Jurkat, Clone E6-1 (cell line): ENCODE measurements around the genes NR1H3 and SPI1.

GRCh38 chr11:46272527-46273612 lies 4.6 kb upstream of the CREB3L1 start:
- RRBS = no CpG with 5 or more reads among the region's 15 CpGs

DNA sequence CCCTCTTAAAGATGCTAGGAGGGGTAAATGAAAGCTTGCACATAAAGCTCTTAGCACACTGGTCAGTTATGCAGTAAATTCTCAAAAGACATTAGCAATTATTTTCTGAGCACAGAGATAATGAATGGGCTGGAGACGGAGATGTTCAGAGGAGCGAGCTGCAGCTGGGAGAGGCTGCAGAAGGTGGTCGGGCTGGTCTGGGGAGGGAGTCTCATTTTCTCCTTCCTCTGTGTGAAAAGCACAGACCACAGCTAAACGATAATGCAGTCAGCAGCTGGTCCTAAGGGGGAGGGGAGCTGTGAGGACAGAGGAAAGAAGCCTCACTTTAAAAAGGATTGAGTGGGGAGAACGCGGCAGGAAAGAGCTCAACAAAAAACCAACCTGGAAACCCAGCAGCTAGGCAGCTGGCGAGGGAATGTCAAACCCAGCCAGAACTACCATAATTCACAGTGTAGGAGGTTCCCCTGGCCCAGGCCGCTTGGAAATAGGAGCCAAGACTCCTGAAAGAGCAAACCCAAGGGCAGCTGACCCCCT lies 16.8 kb upstream of the DGKZ start:
- RRBS = no CpG with 5 or more reads among the region's 8 CpGs

- RRBS = 2% methylated on average over 4 of the region's 14 CpGs
Measured at GRCh38 chr11:46348067-46348658, 900 bp downstream of the DGKZ start.

GRCh38 chr11:46379141-46380341 lies 1.9 kb upstream of the MDK start:
- RRBS = no CpG with 5 or more reads among the region's 44 CpGs

DNA sequence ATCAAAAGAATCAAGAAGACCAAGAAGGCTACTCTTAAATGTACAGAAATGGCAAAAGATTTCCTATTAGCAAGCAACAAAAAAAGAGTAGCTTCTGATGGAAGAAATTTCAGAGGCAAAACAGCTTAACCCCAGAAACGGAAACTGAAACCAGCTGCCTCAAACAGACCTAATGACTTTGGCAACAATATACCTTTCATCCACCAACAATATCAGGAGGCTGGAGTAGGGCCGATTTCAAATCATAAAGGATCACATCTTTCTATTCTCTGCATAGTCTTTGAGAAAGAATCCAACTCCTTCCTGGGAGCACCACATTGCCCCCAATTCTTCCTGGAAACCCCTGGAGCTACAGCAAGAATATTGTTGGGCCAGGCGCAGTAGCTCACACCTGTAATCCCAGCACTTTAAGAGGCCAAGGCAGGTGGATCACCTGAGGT lies 33.1 kb downstream of the AMBRA1 start:
- RRBS = no CpG with 5 or more reads among the region's 3 CpGs

DNA sequence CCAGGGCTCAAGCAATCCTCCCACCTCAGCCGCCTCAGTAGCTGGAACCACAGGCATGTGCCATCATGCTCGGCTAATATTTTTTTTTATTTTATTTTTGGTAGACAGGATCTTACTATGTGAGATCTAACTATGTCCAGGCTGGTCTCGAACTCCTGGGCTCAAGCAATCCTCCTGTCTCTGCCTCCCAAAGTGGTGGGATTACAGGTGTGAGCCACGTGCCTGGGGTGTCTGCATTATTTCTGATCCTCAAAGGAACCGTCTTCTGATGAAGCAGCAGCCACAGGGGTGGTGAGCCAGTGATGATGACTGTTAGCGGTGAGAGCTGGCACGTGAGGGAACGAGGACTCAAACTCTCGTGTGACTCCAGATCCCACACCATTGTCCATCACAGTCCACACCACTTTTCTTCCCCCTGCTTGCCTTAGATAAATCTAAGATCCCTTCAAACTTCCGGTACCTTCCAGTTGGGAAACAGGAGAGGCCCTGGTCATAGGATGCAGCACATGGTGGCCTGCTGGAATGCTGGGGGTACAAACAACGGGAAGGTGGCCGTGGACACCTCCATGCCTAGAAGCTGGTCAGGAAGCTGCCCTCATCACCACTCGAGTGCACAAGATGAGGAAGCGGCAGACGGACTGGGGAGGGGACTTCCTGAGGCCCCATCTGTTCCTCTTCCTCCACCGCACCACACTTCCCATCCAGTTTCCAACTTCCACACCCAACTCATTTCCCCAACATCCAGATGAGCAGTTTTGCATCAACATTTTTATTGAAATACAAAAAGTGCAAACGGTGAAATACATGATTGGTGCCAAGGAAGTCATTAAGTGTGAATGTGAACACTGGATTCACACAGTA lies 23.9 kb downstream of the ARHGAP1 start:
- RRBS = no CpG with 5 or more reads among the region's 17 CpGs

DNA sequence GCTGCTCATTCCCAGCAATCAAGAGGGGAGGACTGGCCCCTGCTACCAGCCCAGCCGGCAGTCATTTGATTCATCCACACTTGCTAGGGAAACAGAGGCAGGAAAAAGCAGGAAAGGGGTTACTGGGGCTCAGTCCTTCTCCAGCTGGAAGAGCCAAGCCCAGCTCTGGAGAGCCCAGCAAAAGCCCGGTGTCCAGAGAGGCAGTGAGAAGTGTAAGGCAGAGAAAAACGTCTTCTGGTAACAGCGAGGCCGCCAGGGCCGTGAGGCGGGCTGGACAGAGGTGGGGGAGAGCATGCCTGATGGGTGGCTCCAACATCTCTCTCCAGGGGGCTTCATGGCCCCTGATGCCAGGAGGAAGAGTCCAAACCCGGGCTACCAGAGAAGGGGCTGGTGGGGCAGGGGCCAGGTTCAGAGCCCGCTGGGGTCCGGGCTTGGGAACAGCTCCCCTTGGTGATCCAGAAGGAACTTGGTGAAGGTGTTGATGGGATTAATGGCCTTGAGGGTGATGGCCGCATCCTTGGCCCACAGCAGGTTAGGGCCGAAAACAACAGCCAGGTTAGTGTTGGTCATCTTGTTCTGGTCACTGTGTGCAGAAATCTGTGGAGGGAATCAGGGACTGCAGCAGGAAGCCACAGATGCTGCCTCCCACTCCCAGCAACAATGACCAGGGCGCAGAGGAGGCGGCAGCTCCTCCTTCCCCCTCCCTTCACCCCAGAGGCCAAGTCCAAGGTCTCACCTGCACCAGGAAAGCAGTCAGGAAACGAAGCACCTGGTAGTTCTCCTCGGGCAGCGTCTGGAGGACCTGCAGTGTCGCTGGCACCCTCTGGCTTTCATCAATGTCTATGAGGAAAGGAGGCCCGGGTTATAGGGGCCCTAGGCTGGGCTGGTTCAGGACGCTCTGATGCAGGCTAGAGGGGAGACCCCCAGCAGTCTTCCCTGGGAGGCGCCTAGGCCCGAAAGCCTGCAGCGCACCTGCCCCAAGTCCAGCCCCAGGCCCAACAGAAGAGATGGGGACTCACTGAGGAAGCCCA lies 21.5 kb downstream of the ARHGAP1 start:
- RRBS = 90% methylated on average over 3 of the region's 23 CpGs

GRCh38 chr11:46743402-46744728 lies 24.9 kb downstream of the F2 start:
- RRBS = no CpG with 5 or more reads among the region's 16 CpGs

- RRBS = no CpG with 5 or more reads among the region's 10 CpGs
Measured at GRCh38 chr11:46903661-46904292, 14.6 kb downstream of the LRP4 start.

DNA sequence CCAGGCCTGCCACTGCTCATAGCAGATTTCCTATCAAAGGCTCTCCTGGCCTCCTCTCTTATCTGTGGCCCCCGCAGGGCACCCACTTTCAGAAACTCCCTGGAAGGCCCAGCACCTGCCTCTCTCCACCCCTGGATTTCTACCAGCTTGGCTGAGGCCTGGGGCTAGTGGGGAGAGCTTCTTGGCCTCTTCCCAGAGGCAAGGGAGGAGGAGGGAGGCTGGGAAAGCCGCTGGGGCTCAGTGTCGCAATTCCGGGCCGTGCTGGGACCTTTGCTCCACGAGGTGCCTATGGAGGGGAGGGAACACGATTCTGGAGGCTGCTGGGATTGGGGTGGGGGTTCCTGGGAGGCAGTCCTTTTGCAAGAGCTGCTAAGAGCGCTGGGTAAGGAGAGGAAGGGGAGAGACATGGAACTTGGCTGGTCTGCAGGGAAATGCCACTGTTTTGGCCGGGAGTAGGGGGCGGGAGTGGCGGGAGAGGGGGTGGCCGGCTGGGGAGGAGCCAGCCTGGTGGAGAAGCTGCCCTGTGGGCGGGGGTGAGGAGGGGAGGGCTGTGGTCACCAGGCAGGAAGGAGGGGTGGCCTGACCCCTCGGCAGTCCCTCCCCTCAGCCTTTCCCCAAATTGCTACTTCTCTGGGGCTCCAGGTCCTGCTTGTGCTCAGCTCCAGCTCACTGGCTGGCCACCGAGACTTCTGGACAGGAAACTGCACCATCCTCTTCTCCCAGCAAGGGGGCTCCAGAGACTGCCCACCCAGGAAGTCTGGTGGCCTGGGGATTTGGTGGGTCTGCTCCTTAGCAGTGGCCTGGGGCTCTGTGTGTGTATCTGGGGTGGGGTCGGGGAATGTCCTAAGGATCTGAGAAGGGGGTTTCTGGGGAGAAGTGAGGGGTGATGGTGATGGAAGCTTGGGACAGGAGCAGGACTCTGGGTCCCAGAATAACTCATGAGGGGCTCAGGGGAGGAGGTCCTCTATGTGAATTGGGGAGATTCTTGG lies at the start of gene NR1H3:
Gene NR1H3, plus strand, starts transcription at position 643 of the 989 bp plus-strand sequence.
- RRBS = no CpG with 5 or more reads among the region's 16 CpGs

DNA sequence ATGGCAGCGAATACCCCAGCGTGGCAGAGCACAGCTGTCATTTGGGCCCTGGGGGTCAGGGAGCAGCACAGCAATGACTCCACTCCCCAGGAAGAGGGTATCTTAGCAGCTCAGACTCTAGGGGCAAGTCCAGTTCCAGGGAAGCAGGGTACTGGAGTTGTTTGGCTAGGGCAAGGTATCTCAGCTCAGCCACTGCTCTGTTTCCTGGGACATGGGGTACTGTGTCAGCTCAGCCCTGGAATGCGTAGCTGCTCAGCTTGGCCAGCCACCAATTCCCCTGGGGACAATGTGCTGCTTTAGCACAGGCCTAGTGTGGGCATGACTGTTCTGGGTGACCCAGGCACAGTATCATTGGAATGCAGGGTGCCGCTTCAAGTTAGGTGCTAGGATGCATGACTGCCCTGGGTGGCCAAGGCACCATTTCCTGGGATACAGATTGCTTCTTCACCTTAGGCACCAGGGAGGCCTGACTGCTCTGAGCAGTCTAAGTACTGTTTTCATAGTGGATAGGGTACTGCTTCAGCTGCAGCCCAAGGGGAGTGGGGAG lies 46.8 kb downstream of the MYBPC3 start:
- RRBS = no CpG with 5 or more reads among the region's 4 CpGs

DNA sequence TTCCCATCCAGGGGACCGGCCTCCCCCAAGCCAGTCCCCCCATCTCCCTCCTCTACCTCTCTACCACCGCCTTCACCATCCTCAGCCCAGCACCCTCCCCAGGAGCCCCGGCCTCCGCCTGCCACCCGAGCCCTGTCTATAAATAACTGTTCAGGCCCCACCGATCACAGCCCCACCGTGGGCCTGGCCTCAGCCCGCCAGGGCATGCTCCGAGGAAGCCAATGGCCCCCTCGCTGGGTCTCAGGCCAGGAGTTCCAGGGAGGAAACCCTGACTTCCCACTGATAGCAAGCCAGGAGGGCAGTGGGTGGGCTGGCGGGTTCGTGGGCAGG lies 458 bp downstream of the SPI1 start:
- RRBS = no CpG with 5 or more reads among the region's 12 CpGs

DNA sequence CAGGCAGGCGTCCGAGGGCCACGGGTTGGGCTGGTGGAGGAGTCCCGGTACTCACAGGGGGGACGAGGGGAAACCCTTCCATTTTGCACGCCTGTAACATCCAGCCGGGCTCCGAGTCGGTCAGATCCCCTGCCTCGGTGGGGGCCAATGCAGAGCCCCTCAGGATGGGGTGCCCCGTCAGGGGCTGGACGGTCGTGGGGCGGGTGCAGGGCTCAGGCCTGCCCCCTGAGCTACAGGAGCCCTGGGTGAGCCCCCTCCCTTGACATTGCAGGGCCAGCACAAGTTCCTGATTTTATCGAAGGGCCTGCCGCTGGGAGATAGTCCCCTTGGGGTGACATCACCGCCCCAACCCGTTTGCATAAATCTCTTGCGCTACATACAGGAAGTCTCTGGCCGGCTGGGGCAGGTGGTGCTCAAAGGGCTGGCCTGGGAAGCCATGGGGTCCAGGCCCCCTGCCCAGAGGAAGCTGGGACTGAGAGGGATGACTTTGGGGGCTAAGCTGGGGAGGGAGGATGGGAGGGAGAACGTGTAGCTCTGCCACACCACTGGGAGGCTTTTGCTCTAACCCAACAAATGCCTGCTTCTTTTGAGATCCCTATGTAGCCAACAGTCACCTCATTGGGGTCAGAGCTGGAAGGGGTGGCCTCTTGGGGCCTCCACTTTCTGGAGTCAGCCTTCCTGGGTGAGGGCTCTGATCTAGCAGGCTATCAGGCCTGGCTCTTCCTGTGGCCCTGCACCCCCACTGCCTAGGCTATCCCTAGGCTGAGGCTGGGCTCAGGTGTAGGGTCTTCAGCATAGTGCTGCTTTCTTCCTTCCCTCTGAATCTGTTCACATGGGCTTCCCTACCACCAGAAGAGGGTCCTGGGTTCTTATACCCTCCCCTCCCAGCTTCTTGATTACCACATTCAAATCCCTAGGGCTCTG lies at the start of gene SPI1:
Gene SPI1, minus strand, starts transcription at position 294 of the 924 bp plus-strand sequence.
- RRBS = 64% methylated on average over 4 of the region's 21 CpGs

GRCh38 chr11:47437501-47438124 lies 11.3 kb downstream of the RAPSN start:
- RRBS = 96% methylated on average over 3 of the region's 17 CpGs

DNA sequence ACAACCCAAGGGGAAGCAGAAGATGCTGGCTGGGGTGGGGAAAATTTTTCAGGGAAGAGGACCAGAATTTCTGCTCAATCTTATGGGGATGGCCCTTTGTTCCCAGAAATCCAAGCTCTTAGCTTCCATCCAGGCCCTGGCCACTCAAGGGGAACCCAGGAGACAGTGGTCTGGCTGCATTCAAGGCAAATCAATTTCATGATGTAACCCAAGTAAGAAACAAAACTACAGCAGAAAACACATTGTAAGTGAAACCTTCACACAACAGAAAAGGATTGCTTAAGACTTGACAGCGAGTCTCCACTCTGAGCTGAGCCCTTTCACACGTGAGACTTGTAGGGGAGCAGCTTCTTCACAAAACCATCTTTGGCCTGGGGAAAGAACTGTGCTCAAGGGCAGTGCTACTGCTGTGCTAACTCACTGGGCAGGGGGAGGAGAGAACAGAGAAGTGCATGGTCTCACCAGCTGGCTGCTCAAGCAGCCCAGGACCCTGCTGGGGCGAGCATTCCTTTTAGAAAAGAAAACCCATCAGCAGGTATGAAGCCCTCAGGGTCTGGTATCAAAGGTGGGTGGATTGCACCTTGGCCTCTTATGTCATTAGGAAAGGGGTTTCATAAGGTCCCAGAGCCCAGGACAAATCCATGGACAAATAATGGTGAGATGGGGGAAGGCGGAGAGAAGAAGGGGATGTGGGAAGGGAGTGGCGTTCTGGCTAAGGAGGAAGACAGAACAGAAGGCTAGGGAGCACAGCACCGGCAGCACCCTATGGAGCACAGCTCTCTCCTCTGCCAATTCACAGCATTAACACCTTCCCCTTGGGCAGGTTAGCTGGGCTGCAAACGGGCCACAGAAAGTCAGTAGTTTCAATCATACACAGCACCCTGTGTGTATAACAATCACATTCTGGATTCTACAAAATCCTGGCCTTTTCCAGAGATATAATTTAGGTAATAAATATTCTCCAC lies 20.6 kb upstream of the RAPSN start:
- RRBS = no CpG with 5 or more reads among the region's 7 CpGs

GRCh38 chr11:47470188-47471354 lies 21.6 kb upstream of the RAPSN start:
- RRBS = 100% methylated on average over 2 of the region's 11 CpGs

DNA sequence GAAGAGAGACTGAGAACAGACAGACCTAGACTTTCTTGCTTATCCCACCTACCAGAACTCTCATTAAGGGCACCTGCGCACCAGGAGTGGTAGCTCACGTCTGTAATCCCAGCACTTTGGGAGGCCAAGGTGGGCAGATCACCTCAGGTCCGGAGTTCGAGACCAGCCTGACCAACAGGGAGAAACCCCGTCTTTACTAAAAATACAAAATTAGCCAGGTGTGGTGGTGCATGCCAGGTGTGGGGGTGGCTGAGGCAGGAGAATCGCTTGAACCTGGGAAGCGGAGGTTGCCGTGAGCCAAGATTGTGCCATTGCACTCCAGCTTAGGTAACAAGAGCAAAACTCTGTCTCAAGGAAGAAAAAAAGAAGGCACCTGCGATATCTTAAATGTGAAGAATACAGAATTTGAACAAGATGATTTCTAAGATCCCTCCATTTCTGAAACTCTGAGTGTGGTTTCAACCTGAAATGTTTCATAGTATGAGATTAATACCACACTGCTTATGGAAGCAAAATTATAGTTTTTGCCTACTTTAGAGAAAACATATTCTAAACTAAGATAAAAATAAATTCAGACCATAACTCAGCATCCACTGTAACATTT lies 26.9 kb downstream of the CELF1 start:
- RRBS = no CpG with 5 or more reads among the region's 9 CpGs

- RRBS = no CpG with 5 or more reads among the region's 4 CpGs
Measured at GRCh38 chr11:47643443-47643827, 1.1 kb upstream of the MTCH2 start.

DNA sequence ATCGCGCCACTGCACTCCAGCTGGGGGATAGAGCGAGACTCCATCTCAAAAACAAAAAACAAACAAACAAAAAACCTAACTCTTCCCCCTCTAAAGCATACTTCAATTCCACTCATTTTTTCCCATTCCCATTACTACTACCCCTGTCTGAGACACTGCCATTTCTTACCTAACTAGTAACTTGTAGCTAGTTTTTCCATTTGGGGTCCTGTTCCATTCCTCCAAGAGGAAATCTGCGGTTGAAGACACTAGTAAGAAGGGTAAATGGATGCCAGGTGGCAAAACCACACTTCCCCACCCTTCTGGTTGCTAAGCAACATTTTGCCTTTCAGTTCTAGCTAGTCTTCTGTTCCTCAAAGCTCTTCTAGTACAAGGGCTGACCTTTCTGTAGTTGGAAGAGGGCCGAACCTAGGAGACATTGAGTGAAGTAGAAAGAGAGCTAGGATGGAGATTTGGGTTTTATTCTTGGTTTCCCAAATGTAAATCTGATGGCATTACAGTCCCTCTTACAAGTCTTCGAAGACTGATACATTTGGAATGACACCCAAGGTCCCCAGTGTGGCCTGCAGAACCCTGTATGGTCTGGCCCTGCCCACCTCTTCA lies 60.0 kb upstream of the PTPRJ start:
- RRBS = no CpG with 5 or more reads among the region's 6 CpGs

DNA sequence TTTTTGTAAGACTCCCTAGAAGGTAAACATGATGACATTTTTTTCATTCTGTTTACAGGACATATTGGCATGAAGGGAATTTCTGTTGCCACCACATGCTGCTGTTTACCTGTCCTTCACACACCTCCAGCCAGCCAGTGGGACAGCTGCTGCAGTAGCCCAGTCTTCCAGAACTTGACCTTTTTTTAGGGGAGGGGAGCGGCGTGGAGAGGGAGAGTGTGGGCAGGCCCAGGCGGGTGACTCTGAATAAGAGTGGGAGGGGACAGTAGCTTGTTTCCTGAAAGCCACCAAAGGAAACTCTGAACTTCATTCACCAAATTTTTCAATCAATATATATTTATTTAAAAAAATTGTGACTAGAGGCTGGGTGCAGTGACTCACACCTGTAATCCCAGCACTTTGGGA lies 55.9 kb upstream of the PTPRJ start:
- RRBS = no CpG with 5 or more reads among the region's 3 CpGs